Gallbladder (tissue), 1 donor: ENCODE measurements around the gene EEF1AKMT3.

DNA sequence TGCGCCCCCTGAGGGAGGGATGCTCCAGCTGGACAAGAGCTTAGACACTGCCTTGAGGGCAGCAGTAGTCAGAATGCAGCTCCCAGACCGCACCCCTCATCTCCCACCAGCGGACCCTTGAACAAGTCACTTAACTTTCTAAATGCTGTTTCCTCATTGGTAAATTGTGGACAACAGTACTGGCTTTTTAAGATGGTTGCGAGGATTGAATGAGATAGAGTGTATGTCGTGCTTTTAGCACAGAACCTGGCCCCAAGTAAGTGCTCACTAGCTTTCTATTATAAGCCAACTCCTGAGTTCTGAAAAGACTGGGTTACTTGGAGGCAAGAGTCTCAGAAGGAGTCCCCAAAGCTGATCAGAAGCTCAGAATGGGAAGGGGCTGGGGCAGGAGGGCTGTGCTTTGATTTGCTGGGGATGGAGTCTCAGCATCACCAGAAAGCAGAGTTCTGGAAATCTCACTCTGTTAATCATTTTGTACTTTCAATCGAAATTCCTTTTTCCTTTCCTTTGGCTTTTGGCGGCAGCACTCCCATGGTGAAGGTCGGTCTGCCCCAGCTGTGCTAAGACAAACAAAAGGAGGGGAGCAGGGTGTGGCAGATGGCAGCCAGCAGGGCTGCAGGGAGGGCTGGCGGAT is 15.5 kb downstream of the AGAP2 start:
- PRO-cap = no peak

DNA sequence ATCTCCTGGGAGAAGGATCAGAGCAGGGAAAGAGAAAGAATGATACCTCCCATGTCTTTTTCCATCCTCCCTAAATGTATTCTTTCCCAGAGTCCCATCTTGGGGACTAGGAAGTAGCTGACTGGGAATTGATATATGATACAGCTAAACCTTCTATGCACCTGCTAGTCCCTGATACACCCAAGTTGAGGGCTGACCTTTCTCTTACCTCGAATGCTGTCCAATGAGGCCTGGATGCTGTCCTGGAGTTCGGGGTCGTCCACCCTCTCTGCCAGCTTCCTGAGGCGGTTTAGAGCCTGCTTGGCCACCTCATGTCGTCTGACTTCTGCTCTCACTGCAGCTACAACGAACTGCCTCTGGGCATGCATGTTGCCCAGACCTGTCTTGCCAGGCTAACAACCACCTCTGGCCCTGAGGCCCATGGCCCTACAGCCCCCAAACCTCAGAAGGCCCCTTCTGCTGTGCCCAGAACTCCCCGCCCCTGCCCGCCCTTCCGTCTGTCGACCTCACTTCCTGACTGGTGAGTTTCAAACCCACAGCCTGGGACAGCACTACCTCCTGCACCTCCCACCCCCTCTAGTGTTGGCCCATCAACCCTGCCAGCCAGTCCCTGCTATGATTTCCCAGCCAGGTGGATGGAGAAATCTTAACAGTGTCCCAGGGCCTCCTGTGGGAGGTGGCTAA is 3.0 kb upstream of the TSPAN31 start:
- PRO-cap = no peak

DNA sequence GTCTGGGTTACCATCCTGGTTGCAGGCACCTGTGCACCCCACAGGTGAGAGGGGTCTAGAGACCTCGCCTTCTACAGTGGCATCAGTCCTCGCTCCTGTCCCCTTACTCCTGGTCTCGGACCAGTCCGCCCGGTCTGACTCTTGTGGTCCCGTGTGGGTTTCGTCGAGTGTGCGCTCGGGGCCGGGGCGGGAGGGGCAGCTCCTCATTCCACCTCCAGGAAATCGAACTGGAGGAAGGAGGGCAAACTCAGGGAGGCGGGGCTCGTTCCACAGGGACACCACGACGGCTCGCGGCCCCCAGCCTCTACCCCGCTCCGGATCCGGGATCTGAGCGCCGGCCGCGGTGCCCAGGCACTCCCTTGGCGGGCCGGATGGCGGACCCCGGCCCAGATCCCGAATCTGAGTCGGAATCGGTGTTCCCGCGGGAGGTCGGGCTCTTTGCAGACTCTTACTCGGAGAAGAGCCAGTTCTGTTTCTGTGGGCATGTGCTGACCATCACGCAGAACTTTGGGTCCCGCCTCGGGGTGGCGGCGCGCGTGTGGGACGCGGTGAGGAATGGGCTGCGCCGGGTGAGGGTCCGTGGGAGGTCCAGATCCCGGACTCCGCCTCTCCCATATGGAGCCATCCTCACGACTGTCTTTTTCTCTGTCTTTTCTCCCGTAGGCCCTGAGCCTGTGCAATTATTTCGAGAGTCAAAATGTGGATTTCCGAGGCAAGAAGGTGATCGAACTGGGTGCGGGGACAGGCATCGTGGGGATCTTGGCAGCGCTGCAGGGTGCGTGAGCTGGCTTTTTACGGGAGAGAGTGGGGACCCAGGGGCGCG is at the start of gene EEF1AKMT3:
TSS of gene EEF1AKMT3 (plus strand) at position 261 of the 823 bp plus-strand sequence.
- PRO-cap = bidirectional peak, plus-strand start at position 244 of the sequence, minus-strand start at position 136 of the sequence

GRCh38 chr12:57851002-57851585 is 4.6 kb upstream of the CTDSP2 start:
- PRO-cap = no peak

DNA sequence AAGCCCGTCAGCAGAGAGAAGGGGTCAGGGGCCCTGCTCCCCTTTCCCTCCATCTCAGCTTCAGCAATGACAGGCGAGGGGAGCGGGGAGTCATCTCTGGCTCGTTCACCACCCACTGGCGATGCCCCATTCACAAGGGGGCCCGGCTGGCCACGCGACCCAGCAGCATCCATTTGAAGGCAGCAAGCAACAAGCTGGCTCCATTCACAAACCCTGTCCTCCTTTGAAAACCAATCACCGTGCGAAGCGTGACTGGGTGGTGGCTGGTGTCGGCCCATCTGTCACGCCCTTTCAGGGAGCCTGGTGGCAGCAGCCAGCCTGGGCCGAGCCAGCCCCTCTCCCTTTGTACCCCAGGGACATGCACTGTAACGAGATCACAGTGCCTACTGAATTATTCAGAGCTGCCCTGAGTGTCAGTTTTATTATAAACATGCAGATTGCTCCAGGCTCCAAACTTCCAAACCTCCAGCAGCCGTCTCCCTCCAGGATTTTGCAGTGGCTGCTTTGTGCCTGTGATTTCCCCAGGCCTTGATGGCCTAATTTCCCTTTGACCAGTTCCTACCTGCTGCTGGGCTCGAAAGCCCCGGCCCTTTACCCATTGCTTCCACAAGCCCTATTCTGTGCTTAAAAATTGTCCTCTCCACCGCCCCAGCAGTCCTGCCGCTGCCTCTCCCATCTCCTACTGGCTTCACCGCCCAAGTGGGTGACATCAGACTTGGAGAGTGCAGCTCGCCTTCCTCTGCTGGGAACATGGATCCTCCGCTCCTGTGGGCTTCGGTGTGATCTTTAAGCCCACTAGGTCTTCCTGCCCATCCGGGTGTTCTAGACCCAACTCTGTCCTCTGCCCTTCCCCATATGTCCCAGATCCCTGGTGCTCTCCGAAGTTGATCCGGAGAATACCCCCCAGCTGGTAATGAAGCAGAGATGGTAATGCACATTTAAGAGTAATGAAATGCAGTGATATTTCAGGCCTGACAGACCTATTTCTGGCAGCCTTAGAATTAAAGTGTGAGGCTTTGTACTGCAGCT is 22.5 kb upstream of the CTDSP2 start:
- PRO-cap = no peak

DNA sequence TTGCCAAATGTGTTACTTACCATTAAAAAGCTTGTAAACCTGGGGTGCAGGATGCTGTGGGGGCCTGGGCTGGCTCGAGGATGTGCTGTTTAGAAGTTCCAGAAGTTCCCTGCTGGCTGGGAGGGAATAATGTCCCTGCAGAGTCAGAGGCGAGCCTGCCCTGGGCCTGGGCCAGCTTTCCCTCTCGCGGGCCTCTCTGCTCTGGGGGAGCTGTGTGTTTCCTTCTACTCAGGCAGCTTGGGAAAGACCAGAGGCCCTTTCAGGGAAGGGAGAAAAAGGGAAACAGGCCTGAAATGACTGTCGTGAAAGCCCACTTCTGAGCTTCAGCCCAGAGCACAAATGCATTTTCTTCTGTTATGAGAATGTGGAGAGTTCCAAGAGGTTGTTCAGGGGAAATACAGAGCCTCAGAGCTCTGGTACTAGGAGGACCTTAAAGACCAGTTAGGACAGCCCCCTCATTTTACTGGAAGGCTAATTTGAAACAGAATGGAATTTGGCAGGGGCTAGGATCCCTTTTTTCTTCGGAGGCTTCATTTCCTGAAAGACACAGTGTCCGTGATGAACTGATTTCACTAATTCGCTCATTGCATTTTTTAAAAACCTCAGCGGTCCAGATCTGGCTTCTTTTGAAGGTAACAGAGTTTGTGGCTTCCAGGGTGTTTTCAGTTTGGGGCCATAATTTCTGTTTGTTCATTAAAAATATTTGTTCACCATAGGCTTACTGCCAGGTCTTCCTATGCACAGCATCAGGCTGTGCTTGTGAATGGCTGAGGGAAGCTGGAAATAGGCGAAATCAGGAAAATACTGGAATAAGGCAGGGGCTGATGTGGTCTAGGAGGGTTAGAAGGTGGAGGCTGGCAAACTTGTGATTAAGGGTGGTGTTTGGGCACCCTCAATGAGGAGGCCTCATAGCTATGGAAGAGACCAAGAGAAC is 47.4 kb upstream of the ATP23 start:
- PRO-cap = no peak

GRCh38 chr12:57898916-57899840 is 42.2 kb upstream of the ATP23 start:
- PRO-cap = no peak

GRCh38 chr12:58887956-58888627 is 32.2 kb downstream of the LRIG3 start:
- PRO-cap = no peak

DNA sequence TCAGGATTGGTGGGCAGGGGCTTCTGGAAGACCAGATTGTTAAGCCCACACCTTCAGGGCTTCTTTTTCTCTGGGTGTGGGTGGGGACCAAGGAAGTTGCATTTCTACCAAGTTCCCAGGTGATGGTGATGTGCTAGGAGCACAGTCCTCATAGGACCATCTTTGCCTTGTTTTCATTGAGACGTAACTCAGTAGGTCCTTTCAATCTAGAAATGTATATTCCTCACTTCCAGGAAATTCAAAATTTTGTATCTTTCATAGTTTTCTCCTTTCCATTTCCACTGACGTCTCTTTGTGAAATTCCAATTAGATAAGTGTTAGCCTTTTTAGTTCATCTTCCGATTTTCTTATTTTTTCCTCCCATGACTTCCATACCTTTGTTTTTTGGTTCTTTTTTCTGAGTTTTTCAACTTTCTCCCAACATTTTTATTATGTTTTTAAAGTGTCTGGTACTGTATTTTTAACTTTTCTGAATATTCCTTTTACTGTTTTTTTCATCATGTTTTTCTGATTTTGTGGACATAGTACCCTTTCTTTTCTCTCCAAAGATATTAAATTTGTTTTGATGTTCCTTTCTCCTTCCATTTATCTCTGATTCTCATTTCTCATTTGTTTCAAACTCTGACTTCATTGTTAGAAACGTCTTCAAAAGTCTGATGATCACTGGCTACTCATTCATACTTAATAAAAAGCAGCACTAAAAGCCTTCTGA is 21.1 kb downstream of the LRIG3 start:
- PRO-cap = no peak

GRCh38 chr12:58906871-58907392 is 13.4 kb downstream of the LRIG3 start:
- PRO-cap = no peak

DNA sequence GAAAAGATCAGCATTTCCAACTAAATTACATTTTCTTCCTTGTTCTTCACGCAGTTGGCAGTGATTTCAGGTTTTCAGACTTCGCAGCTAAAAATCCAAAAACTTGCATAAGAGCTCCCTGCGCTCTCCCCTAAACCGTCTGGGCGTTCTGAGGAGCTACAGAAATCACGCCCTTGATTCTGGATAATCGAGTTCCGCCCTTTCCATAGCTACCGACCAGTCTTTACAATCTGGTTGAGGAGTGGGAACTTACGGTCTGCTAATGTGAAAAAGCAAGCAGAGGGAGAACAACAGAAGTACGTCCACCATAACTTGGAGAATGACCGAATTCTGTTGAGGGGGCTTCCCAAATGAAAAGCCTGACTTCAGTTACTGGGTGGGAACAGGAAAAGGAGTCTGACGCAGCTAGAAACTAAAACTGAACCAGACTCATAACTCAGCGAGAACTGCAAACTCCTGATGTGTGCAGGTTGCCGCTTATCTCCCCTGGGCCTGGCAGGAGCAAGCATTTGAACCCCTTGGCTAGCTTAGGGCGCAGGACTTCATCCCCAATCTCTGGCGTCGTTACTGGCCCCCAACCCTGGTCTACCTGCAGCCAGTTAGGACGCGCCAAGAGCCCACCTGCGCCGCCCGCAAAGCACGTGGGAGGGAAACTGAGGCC is 1.0 kb downstream of the LRIG3 start:
- PRO-cap = bidirectional peak, plus-strand start at position 432 of the sequence, minus-strand start at position 150 of the sequence

DNA sequence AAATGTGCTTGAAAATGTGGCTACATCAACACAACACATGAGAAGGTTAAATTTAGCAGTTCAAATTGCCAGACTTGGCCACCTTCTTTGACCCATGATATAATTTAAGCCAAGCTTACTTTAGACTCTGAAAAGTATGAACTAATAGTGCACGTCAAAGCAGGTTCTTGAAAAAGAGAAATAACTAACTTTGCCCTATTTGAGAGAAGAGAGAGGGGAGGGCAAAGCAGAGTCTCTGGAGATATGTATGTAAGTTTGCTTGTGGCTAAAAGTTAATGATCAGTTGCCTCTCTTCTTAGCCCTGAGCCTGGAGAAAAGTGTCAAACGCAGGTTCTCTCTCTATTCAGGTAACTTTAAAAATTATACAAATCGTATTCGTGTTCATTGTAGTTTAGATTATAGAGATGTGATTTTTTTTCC is 68.8 kb downstream of the SLC16A7 start:
- PRO-cap = no peak

GRCh38 chr12:62258616-62259325 is 1.4 kb upstream of the USP15 start:
- PRO-cap = no peak

- PRO-cap = no peak
Observed at GRCh38 chr12:62555951-62556755, 89.5 kb downstream of the MON2 start.

DNA sequence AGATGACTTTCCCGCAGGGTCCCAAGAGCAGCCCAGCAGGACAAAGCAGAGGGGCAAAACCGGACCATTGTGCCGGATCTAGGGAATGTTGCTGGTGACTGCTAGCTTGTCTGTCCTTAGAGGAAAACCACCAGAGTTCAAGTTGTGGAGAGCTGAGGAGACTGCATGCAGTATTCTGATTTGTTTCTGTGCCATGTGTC is 162.9 kb downstream of the MON2 start:
- PRO-cap = no peak

DNA sequence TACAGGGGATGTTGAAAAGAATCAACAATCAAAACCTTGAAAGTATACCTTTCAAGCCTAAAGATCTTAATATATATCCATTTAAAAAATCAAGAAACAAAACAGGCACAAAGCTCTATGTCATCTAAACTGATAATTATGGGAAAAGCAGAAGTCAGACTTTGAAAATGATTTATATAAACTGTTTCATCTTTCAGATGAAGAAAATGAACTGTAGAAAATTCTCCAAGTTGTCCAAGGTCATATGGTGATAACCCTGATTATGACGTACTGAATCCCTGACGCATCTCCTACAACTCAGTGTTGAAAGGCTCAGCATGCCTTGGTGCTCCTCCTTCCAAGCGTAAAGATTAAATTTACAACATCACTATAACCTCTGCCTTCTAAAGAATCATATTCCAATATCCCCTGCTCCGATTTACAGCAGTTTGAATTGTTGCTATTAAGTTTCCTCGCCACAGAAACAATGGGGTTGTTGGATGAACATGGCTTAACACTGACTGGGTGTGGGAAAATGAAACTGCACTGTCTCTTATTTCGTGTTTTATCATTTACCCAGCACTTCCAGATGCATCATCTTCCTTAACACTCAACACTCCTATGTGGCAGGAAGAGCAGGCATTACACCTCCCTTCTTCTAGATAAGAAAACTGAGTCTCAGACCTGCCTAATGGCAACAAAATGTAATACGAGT is 74.4 kb downstream of the PPM1H start:
- PRO-cap = no peak

GRCh38 chr12:62933121-62933821 is 1.7 kb downstream of the PPM1H start:
- PRO-cap = unidirectional peak, plus-strand start at chr12:62933494

GRCh38 chr12:63276601-63276859 is 125.5 kb upstream of the AVPR1A start:
- PRO-cap = no peak

DNA sequence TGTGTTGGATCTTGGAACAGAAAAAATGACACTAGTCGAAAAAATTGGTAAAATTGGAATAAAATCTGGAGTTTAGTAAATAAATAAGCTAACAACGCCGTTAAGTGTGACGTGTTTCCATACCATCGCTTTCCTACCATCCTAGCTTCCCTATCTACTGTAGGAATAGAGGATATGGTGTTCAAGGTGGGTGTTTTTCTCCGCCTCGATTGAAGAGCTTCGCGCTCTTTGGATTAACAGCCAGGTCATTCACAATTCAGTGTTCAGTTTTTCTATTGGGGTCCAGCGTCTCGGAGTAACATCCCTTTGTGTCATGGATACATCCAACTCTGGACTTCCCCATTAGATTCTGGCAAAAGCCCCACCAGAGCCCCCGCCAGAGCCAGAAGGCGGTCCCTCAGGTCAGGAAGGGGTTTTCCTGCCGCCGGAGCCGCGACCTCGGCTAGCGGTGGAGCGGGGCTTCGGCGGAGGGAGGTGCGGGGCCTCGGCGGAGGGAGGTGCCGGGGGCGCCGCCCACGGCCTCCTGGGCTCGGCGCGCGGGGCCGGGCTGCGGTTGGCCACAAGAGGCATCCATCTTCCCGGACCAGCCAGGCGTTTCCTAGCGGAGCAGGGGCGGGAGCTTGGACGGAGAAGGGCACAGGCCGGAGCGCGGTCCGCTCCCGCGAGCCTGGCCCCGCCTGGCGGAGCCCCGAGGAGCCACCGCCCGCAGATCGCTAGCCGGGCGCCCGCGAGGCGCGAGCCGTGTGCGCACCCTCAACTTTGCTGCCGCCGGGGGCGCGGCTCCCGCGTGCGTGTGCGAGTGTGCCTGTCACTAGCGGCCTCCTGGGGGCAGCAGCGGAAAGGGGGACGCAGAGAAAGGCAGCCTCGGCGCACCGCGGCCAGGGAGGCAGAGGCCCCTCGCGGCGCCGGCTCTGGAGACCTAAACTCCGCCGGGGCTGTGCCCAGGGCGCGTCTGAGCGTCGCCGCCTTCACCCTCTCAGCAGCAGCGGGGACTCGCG is 999 bp upstream of the SRGAP1 start:
- PRO-cap = bidirectional peak, plus-strand start at position 889 of the sequence, minus-strand start at position 525 of the sequence

DNA sequence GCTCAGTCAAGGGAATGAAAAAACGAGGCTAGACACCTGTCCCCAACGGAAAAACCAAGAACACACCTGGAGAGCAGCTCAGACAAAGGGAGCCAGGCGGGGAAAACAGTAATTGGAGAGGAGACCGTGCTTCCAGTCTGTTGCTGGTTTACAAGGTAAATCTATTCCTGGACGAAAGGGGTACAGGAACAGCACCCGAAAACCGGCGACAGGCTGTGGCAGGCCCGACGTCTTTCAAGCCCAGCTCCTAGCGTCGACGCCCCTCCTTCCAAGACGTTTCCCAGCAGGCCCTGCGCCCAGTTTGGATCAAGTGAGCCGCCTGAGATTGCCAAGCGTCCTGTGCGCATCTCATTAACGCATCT is 1.5 kb downstream of the C12orf56 start:
- PRO-cap = no peak